T47D (cell line): Measurements from ENCODE around the gene SETD4.

DNA sequence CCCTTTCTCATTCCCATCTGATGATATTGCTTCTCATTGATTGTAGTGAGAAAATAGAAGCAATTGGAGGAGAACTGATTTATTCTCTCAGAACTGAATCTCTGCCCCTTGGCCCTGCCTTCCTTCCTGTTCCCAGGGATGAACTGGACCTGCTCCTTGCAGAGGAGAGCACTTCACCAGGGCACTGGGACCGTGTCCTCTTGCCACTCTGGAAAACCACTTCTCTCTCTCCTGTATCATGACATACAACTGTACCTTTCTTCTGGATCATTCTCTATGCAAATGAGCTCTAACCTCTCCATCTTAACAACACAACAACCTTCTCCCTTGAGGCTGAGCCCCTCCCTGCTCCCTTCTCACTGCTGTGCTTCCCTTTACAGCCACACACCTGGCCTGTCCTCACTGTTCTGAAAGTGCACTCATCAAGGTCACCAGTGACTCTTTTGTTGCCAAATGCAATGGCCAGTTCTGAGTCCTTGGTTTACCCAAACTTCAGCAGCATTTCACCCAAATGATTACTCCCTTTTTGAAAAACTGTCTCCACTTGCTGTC lies 54.5 kb upstream of the MRPS6 start:
- RRBS: no CpG with 5 or more reads among the region's 1 CpG

DNA sequence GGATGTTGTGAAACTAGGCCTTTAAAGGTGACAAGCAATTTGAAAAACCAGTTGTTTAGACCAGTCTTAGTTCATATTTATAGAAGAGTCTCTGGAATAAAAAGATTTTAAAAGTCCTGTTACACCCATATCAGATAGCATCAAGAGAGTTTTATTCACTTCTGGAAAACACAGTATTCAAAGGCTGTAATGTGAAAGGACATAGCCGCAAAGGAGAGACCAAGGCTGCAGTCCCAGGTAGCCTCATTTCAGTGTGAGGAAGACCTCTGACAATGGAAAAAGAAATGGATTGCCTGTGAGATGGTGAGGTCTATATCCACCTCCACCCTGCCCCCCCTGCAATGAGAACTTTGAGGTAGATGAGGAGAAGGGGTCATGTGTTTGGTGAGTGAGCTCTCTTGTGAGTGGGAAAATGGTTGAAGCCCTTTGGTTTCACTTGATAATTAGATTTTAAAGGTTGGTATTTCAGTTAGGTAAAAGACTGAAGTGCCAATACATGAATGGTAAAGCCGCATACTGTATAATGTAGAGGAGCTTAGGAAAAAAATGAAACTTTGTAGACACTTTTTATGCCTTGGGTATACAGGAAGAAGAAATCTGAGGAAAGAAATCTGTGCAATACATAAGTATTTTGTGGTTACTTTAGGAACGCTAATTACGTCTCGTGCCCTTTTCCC lies 3.5 kb downstream of the MRPS6 start:
- RRBS: no CpG with 5 or more reads among the region's 5 CpGs

DNA sequence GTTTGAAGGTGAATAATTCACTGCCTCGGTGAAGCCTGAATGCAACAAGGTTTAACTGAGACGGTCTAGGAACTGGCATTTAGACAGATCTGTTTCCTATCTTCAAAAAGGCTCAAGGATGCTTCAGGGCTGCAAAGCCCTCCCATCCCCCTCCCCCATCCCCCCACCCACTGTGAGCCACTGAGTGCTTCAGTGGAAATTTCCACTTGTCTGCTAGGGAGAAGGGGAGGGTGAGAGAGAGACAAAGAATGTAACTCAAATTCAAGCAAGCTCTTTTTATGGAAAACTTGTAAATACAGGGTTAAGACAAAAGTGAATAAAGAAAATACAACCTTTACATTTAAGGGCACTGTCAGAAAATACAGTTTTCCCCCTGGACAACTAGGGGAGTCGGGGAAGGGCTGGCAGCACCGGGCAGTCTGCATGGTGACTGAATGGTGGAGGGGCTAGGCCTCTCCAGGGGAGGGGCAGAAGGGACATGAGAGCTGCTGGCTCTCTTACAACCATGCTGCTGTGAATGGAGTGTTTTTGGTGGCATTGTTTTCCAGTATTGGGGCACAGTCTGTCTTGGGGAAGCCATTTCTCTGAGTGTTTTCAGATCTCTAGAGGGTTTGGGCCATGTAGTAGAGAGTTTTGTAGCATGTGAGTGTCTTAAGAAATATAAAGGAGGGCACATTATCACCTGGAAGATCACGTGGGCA lies 56.7 kb downstream of the MRPS6 start:
- RRBS: no CpG with 5 or more reads among the region's 5 CpGs

DNA sequence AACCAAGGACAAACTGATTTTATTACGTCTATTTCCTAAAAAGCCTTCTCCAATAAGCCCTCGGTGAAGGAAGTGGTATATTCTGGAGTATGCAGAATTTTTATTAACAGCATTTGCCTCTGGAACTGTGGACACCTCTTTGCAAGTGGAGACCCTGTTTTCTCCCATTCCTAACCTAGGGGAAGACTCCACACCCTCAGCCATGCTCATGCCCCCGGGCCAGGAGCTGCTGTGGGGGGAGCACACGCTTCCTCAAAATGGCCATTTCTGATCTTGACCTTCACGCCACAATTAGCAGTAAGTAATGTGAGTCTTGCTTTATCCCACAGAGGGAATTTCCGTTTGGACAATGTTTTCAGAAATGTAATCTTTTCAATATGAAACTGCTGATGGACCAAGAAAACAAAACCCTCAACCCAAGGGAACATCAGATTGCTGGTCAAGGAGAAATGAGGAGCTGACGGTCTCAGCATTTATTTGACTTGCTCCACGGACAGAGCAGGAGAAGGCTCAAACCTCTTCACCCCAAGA lies 8.2 kb upstream of the KCNE1 start:
- RRBS: no CpG with 5 or more reads among the region's 8 CpGs

DNA sequence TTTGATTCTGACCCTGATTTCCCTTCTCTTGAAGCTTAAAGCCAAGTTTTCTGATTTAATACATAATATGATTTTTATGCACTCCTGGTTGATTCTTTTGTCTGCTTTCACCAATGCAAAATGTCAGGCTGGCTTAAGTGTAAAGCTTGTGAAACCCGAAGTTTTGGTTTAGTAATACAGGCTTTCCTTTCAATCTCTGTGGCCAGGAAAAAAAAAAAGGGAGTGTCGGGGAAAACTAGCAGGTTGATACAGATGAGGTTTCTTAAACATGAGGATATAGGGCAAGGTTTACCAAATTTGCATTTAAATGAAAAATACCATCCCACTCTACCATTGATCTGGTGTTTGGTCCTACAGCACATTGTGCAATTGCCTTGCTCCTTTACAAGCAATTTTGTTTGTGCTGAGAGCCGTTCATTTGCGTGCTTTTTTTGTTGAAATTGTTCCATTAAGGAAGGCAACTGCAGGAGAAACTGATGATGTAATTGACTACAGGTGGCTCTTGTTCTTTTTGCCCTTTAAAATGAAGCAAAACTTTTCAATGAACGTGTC lies 22.6 kb downstream of the CLIC6 start:
- RRBS: no CpG with 5 or more reads among the region's 5 CpGs

GRCh38 chr21:34728466-34729139 lies 59.8 kb downstream of the CLIC6 start:
- RRBS: no CpG with 5 or more reads among the region's 5 CpGs

GRCh38 chr21:34826796-34827420 lies 158.1 kb downstream of the CLIC6 start:
- RRBS: no CpG with 5 or more reads among the region's 4 CpGs

GRCh38 chr21:34868356-34868991 lies 180.6 kb downstream of the RUNX1 start:
- RRBS: no CpG with 5 or more reads among the region's 8 CpGs

DNA sequence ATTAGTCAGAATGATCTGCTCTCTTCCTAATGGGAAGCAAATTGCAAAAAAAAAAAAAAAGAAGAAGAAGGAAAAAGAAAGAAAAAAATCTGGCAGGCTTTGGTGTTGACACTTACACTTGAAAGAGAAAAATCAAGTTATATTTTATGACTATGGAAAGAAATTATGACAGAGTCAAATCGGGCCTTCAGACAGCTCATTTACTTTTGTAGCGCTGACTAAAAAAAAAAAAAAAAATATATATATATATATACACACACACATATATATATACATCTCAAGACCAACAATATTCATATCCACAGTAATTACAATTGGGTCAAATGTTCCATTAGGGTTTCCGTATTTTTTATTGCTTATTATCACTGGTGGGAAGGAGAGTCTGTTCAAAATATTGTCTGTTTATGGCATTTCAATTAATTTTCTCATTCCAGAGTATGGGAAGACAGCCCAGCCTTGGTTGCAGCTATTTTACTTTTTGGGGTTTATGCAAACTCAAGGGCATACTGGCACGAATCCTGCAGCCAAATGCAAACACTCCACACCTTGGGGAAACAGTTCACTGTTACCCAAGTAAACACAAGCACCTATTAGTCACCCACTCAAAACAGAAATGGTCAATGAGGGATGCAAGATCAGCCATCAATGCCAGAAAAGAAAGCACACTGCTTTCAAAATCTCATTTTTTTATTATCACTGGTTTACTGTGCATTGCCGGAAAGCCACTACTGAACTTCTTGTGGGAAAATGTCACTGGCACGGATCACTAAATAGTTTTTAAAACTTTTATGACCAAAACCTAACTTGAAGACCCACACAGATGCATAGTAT lies 170.8 kb downstream of the RUNX1 start:
- RRBS: no CpG with 5 or more reads among the region's 6 CpGs

DNA sequence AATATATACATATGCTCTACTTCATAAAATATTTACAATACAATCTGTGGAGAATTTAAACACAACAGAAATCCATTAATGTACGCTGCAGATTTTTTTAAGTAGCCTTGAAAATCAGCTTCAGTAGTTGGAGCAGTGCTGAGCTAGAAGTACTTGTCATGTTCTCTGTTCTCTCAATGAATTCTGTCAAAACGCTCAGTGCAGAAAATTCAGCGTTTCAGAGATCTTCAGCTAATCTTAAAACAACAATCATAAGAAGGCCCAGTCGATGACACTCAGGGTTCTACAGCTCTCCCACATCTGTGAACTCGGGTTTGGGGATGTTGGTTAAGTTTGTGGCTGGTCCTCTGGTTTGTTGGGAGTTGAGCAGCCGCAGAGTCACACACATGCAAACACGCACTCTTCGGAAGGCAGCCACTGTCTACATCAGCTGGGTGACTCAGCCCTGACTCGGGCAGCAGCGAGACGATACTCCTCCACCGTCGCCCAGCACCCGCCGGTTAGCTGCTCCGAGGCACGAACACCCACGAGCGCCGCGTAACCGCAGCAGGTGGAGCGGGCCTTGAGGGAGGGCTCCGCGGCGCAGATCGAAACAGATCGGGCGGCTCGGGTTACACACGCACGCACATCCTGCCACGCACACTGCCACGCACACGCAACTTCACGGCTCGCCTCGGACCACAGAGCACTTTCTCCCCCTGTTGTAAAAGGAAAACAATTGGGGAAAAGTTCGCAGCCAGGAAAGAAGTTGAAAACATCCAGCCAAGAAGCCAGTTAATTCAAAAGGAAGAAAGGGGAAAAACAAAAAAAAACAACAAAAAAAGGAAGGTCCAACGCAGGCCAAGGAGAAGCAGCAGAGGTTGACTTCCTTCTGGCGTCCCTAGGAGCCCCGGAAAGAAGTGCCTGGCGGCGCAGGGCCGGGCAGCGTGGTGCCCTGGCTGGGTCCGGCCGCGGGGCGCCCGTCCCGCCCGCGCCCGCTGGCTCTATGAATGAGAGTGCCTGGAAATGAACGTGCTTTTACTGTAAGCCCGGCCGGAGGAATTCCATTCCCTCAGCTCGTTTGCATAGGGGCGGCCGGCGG lies 161.1 kb downstream of the RUNX1 start:
- RRBS: 2% methylated on average over 12 of the region's 62 CpGs

DNA sequence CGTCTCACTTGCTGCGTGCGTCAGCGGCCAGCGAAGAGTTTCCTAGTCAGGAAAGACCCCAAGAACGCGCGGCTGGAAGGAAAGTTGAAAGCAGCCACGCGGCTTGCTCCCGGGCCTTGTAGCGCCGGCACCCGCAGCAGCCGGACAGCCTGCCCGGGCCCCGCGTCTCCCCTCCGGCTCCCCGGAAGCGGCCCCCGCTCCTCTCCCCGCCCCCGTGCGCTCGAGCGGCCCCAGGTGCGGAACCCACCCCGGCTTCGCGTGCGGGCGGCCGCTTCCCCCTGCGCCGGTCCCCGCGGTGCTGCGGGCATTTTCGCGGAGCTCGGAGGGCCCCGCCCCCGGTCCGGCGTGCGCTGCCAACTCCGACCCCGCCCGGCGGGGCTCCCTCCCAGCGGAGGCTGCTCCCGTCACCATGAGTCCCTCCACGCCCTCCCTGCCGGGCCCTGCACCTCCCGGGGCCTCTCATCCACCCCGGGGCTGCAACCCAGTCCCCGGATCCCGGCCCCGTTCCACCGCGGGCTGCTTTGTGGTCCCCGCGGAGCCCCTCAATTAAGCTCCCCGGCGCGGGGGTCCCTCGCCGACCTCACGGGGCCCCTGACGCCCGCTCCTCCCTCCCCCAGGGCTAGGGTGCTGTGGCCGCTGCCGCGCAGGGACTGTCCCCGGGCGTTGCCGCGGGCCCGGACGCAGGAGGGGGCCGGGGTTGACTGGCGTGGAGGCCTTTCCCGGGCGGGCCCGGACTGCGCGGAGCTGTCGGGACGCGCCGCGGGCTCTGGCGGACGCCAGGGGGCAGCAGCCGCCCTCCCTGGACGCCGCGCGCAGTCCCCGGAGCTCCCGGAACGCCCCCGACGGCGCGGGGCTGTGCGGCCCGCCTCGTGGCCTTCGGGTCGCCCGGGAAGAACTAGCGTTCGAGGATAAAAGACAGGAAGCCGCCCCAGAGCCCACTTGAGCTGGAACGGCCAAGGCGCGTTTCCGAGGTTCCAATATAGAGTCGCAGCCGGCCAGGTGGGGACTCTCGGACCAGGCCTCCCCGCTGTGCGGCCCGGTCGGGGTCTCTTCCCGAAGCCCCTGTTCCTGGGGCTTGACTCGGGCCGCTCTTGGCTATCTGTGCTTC lies 159.3 kb downstream of the RUNX1 start:
- RRBS: 1% methylated on average over 88 of the region's 130 CpGs

- RRBS: 3% methylated on average over 7 of the region's 68 CpGs
Measured at GRCh38 chr21:34890554-34891665, 158.2 kb downstream of the RUNX1 start.

DNA sequence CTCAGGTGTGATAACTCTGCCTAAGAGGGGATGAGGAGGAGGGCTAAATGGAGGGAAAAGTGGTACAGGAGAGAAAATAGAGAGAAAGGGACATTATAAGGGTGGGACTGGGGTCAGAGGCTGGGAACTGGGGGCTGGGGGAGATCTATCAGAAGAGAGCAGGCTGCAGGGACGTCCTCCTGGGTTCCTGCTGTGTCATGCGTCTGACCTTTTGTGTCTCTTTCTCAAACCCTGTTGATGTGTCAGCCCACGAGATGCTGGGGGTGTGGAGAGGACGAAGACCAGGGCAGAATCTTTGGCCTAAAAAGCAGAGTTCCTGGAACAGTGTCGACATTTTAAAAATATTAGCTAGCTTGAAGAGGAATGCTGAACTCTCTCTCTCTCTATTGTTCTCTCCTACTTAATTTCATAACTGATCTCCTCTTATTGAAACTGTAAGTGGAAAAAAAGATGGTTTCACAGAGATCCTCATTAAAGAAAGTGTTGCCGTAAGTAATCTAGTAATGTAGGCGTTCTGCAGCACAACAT lies 52.8 kb downstream of the RUNX1 start:
- RRBS: no CpG with 5 or more reads among the region's 7 CpGs

- RRBS: no CpG with 5 or more reads among the region's 3 CpGs
Measured at GRCh38 chr21:35052936-35053238, 3.8 kb upstream of the RUNX1 start.

DNA sequence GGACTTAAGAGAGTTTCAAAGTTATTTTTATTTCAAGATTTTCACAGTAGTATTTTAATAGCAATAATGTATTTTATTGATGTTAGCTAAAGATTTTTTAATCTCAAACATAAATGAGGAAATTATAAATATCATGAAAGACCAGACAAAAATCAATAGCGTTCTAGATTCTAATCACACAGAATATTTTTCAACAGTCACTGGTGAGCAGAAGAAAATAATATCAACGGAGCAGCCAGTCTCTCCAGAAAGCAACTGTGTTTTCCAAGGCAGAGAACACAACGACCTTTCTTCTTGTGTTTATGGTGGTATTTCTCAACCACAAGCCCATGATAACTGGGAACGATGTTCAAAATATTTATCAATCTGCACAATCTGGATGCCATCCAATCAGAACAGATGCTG lies 162.5 kb upstream of the RUNX1 start:
- RRBS: no CpG with 5 or more reads among the region's 4 CpGs

DNA sequence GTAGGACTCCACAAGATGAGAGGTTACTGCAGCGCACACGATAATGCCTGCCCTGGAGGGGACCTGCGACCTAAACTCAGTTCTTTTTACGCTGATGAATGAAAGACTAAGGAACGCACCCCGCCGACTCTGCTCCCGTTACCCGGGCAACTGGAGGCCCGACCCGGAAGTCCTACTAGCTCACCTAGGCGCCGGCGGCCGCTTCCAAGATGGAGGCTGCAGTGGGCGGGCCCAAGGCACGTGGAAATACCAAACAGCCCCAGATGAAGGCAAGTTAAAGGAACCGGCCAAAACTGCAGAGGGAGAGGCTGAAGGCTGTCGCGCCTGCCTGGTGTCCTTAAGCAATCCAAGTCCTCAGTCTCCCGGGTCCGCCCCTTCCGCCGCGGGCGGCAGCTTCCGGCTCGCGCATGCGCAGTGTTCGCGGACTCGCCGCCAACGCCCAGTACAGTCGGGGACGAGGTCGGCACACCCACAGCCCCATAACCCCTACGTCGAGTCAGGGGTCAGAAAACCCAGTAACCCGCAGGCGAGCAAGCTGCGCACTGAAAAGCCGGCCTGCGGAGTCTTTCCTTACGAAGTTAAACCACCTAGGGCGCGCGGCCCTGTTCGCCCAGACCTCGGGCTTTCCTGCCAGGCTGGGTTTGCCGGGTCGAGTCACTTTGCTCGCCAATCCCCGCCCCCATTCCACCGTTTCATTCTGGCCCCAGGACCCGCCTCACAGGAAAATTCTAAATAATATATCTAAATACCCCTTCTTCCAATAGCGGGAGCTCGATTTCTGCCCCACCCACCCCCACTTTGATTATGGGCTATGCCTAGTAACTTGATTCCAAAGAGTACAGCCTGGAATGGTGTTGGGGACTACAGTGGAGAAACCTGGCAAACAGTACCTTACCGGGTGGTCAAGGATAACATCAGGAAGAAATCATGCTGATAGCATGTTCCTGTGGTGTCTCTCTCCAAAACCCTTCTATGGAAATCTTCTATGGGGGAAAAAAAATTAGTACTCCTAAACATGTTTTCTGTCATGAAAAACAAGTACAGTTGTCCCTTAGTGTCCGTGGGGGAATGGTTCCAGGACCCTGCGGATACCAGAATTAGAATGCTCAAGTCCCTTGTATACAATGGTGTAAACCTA lies at the start of gene SETD4:
Gene SETD4, minus strand, starts transcription at position 364 of the 1,138 bp plus-strand sequence.
- RRBS: 2% methylated on average over 11 of the region's 62 CpGs

- RRBS: no CpG with 5 or more reads among the region's 5 CpGs
Measured at GRCh38 chr21:36072781-36073721, 3.2 kb downstream of the CBR1 start.

- RRBS: no CpG with 5 or more reads among the region's 5 CpGs
Measured at GRCh38 chr21:36075464-36075746, 5.6 kb downstream of the CBR1 start.

DNA sequence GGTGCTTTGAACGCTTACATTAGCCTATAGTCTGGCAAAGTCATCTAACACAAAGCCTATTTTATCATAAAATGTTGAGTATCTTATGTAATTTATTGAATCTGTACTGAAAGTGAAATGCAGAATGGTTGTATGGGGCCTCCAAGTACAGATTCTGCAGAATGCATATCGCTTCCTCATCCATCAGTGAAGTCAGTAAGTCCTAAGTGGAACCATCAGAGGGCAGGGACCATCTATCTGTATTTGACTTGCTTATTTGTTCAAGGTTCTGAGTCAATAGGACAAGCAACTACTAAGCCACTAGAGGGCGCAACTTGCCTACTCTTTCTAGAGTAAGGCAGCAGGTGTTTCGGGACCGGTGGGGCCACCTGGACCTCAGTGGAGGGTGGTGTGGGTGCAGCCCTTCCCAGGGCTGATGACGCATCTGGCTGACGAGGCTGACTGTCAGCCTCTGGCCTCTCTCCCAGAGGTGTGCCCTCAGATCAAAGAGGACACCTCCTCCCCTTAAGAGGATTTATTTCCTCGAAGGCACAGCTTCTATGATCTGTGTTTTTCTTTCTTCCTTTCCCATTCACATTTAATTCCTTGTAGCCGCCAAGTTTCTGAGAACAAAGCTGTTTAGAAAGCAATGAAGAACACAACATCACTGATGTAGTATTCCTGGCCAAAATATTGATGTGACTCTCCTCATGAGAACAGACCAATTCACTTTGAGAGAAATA lies 6.6 kb downstream of the CBR3 start:
- RRBS: no CpG with 5 or more reads among the region's 9 CpGs

DNA sequence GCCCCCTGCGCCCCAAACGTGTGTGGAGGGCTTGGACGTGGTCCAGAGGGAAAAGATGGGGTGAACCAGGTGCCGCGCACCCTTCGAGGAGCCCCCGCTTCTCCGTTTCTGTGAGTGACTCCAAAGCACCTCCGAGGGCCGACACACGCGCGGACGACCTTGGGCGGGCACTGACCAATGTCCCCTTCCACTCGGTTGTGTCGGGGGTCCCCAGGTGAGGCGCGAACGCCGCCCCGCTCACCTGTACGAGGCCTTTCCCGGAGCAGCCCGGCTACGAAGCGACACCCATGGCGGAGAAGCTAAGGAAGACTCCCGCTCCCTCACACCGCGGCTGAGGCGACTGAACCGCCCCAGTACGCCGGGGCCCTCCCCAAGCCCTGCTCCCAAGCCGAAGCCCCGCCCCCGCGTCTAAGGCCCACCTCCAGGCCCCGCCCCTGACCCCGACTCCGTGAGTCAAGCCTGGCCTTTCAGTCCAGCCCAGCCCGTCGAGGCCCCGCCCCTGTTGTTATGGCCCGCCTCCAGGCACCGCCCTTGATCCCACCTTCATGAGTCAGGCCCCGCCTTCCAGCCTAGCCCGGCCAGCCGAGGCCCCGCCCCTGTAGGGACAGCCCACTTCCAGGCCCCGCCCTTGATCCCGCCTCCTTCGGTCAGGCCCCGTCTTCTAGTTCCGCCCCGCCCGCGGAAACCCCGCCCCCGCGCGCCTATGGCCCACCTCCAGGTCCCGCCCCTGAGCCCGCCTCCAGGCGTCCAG lies 473 bp upstream of the DOP1B start:
- RRBS: 1% methylated on average over 10 of the region's 66 CpGs